Endodermal cell (in vitro differentiated cells): ENCODE measurements around the genes LANCL2, NIPSNAP2, ZNF727, VKORC1L1 and GUSB.

DNA sequence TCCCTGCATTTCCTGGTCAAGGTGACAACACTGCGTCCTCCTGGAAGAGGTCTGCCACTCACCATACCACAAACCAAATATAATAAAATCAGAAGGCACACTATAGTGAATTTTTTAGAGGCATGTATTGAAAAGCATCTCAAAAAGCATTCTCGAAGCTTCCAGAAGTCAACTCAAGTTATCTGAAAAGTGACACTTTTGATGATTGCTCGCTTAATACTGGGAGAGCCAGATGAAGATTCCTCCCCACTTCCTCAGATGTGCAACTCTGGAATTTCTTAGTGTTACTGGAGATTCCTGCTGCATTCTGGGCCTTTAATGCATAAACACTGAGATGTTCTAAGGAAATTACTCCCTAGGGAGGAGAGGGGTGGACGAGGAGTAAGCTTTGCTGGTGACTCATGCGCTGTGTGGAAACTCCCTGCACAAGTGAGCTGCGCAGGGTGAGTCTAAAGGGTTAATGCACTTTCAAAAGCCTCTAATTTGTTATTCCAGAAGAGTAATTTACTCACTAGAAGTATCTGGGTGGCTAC is 46.2 kb downstream of the EGFR start:
- PRO-cap = no peak

- PRO-cap = no peak
These were observed 54.2 kb downstream of the EGFR start for GRCh38 chr7:55072757-55073626.

GRCh38 chr7:55130389-55131285 is 111.8 kb downstream of the EGFR start:
- PRO-cap = no peak

GRCh38 chr7:55200163-55200753 is 164.9 kb upstream of the LANCL2 start:
- PRO-cap = no peak

GRCh38 chr7:55205707-55206956 is 159.0 kb upstream of the LANCL2 start:
- PRO-cap = no peak

GRCh38 chr7:55365093-55366156 is at the start of gene LANCL2:
Gene LANCL2, plus strand, starts transcription at chr7:55365337.
- PRO-cap = bidirectional peak, plus-strand start at chr7:55365468, minus-strand start at chr7:55365416; bidirectional peak, plus-strand start at chr7:55365704, minus-strand start at chr7:55365696; bidirectional peak, plus-strand start at chr7:55365814, minus-strand start at chr7:55365862; bidirectional peak, plus-strand start at chr7:55366392, minus-strand start at chr7:55365987

DNA sequence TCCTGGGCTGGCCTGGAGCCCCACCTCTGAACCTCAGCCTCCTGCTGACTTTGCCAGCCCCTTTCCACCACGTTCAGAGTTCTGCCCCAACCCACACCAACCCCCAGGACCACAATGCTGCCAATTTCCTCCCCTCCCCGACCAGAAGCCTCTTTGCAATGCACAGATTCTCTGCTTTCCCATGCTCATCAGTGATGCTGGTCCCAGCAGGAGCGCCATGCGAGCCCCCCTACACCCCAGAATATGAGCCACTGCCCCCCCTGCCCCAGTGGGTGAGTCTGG is 83.9 kb downstream of the VOPP1 start:
- PRO-cap = no peak

DNA sequence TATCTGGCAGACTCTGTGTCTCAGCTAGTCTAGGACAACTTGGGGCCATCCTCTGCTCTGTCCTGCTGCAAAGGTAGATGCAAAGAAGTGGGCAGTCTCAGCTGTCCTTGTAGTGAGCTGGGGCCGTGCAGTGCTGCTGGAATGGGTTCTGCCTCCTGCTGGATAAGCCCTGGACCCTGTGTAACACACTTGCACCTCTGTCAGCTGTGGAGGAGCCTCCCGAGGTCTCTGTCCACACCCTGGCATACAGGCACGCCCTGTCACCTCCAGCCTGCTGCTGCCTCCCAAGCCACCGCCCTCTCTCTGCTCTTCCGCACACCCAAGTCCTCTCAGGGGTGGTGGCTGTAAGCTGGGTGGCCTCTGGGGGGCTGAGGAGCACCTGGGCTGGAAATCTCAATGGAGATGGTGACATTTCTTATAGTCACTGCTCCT is 57.5 kb downstream of the VOPP1 start:
- PRO-cap = no peak

DNA sequence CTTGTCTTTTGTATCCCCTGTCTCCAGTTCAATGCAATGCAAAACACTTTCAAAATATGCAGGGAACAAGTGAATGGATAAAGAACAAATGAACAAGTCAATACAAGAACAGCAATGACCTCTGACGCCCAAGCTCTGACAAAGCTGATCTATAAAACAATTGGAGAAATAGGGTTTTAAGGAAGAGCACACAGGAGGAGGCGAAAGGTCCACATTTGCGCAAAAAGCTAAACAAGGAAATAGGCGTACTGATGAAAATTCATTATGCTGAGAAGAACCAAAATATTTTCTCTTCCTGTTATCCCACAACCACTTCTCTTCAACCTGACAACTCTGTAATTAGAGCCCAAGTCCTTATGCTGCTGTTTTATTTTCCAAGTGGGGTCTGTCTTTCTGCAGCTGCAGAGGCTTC is 53.0 kb downstream of the VOPP1 start:
- PRO-cap = no peak

- PRO-cap = no peak
These were observed 50.4 kb downstream of the VOPP1 start for GRCh38 chr7:55521758-55522460.

- PRO-cap = bidirectional peak, plus-strand start at chr7:55964595, minus-strand start at chr7:55964402; bidirectional peak, plus-strand start at chr7:55964966, minus-strand start at chr7:55965109
These were observed at the start of gene NIPSNAP2 for GRCh38 chr7:55964309-55965507. Gene NIPSNAP2, plus strand, starts transcription at chr7:55964585.

- PRO-cap = no peak
These were observed 1.4 kb downstream of the CHCHD2 start for GRCh38 chr7:56104844-56105357.

- PRO-cap = no peak
These were observed 106.1 kb upstream of the ZNF716 start for GRCh38 chr7:57343783-57344416.

- PRO-cap = no peak
These were observed 74.2 kb upstream of the ZNF716 start for GRCh38 chr7:57375579-57376368.

- PRO-cap = no peak
These were observed 2917.1 kb upstream of the ZNF722 start for GRCh38 chr7:61081606-61081908.

GRCh38 chr7:64045221-64046127 is at the start of gene ZNF727:
Gene ZNF727, plus strand, starts transcription at chr7:64045434.
- PRO-cap = no peak

- PRO-cap = no peak
These were observed 25.8 kb upstream of the ZNF273 start for GRCh38 chr7:64877223-64877754.

- PRO-cap = bidirectional peak, plus-strand start at chr7:65873074, minus-strand start at chr7:65872894; bidirectional peak, plus-strand start at chr7:65873341, minus-strand start at chr7:65873403
These were observed at the start of gene VKORC1L1 for GRCh38 chr7:65872740-65873654. Gene VKORC1L1, plus strand, starts transcription at chr7:65873074.

- PRO-cap = no peak
These were observed 6.0 kb downstream of the GUSB start for GRCh38 chr7:65975840-65976600.

DNA sequence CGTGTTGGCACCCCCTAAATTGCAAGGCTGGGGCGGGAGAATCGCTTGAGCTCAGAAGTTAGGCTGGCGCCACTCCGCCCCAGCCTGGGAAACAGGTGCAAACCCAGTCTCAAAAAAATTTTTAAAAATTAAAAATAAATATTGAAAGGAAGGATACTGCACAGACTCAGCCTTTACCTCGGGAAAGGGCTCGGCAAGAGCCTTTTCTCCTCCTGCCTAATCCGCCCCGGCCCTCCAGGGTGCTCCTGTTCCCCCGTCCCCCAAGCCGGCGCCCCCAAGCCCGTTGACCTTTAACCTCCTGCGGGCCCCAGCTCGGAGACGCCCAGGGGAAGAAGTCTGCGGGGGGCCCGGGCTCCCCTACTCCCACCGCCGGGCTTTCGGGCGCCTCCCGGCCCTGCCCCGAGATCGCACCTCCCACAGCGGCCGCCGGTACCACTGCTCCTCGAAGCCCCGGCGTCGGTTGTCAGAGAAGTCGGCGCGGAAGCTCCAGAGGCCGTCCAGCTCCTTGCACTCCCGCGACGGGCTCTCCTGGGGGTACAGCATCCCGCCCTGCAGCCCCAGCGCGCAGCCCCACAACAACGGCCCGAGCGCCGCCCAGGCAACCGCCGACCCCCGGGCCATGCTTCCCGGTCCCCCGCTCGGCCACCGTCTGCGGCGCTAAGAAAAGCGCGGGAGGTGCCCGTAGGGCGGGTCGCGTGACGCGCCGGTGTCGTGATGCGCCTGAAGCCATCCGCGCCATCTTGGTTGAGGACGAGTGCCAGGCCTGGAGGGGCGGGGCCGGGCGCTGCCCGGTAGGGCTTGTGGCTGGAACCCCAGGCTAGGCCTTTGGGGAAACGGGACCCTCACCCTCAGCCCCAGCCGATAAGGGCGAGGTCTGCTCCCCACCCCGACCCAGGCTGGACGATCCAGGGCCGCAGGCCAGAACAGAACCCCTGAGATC is at the start of gene GUSB:
GUSB (minus strand) TSS at position 651 of the 940 bp plus-strand sequence.
- PRO-cap = bidirectional peak, plus-strand start at position 466 of the sequence, minus-strand start at position 444 of the sequence; bidirectional peak, plus-strand start at position 794 of the sequence, minus-strand start at position 651 of the sequence